H1 (cell line): ENCODE results near the genes NCAPD2, PTMS and GNB3.

DNA sequence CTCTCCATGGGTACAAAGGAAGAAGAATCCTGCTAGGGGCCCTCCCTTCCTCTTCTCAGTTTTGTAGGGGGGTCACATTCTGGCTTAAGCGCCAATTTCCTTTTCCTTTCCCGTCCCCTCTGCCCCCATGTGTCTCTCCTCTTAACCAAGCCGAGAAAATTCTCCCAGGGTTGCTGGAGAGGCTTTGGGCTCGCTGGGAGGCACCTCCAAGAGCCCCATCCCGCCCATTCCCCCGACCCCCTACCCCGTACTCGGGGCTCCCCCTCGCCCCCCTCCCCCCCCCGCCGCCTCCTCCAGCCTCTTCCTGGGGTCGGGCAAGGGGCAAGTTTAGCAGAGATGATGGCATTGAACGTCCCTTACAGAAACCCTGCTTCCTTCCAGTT, 13.5 kb downstream of the PLEKHG6 start:
- RRBS, result no CpG with 5 or more reads among the region's 13 CpGs
CAGE:
- cytosol, long polyA plus RNA, result no peak
- long polyA plus RNA, result no peak
- nucleus, long polyA plus RNA, result no peak

DNA sequence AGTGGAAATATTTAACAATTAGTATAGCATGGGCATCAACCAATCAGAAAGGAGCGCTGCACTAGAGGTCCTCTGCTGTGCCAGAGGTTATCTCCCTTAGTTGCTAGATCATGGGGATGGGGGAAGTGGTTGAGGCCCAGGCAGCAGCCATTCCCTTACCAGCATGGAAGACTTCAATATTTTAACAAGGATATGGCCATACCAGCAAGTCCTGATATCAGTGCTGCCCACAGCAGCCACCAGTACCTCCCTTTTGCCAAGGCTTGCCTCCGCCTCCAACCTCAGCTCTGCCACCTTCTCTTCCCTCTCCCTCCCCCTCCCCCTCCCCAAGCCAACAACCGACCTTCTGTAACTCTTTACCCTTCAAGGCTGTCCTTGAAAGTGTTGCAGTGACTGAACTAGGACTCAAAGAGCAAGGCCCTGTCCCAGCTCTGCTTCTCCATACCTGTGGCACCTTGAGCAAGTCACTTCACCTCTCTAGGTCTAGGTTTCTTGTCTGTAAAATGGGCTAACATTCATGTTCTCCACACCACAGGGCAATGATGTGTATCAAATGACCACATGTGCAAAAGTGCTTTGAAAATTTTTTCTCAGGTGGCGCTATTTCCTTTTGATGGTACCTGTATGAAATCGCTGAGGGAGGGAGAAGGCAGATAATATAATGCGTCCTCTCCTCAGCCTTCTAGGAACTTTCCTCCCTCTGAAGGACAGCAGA, 14.5 kb downstream of the PLEKHG6 start:
- RRBS, result no CpG with 5 or more reads among the region's 6 CpGs
CAGE:
- cytosol, long polyA plus RNA, result no peak
- long polyA plus RNA, result no peak
- nucleus, long polyA plus RNA, result no peak

- RRBS, result 6% methylated on average over 20 of the region's 78 CpGs
CAGE:
- cytosol, long polyA plus RNA, result no peak
- long polyA plus RNA, result no peak
- nucleus, long polyA plus RNA, result no peak
Measured at GRCh38 chr12:6363172-6364341, 11.8 kb downstream of the SCNN1A start.

- RRBS, result no CpG with 5 or more reads among the region's 4 CpGs
CAGE:
- cytosol, long polyA plus RNA, result no peak
- long polyA plus RNA, result no peak
- nucleus, long polyA plus RNA, result no peak
Measured at GRCh38 chr12:6376947-6377261, 1.5 kb upstream of the SCNN1A start.

DNA sequence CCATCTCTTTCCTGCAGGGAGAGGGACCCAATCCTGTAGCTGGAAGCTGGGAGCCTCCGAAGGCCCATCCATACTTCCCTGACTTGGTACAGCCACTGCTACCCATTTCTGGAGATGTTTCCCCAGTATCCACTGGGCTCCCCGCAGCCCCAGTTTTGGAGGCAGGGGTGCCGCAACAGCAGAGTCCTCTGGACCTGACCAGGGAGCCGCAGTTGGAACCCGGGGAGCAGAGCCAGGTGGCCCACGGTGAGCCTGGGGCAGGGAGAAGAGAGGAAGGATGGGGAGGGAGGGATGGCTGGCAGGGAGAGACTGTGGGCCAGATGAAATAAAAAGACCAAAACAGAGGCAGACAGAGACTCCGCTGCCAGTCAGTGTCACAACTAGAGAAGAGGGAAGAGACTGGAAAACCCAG, 6.1 kb downstream of the LTBR start:
- RRBS, result no CpG with 5 or more reads among the region's 7 CpGs
CAGE:
- cytosol, long polyA plus RNA, result no peak
- long polyA plus RNA, result no peak
- nucleus, long polyA plus RNA, result no peak

- RRBS, result no CpG with 5 or more reads among the region's 21 CpGs
CAGE:
- cytosol, long polyA plus RNA, result no peak
- long polyA plus RNA, result no peak
- nucleus, long polyA plus RNA, result no peak
Measured at GRCh38 chr12:6429889-6431106, 14.5 kb upstream of the CD27 start.

GRCh38 chr12:6464492-6464986, 5.9 kb downstream of the VAMP1 start:
- RRBS, result no CpG with 5 or more reads among the region's 9 CpGs
CAGE:
- cytosol, long polyA plus RNA, result no peak
- long polyA plus RNA, result no peak
- nucleus, long polyA plus RNA, result no peak

- RRBS, result under 1% methylated on average over 14 of the region's 60 CpGs
CAGE:
- cytosol, long polyA plus RNA, result start-site peak on the minus strand at chr12:6493795-6493845, 1,041 reads; start-site peak on the plus strand at chr12:6493994-6494004, 83 reads; start-site peak on the plus strand at chr12:6494082-6494138, 160 reads
- long polyA plus RNA, result start-site peak on the minus strand at chr12:6493798-6493845, 595 and 332 reads in 2 replicates; start-site peak on the plus strand at chr12:6493960-6494007, 40 and 35 reads in 2 replicates; start-site peak on the plus strand at chr12:6494082-6494133, 148 and 133 reads in 2 replicates
- nucleus, long polyA plus RNA, result start-site peak on the minus strand at chr12:6493798-6493828, 567 reads; start-site peak on the plus strand at chr12:6494080-6494133, 230 reads
Measured at GRCh38 chr12:6493504-6494419, at the start of gene NCAPD2. NCAPD2 (plus strand) TSS chr12:6494102.

DNA sequence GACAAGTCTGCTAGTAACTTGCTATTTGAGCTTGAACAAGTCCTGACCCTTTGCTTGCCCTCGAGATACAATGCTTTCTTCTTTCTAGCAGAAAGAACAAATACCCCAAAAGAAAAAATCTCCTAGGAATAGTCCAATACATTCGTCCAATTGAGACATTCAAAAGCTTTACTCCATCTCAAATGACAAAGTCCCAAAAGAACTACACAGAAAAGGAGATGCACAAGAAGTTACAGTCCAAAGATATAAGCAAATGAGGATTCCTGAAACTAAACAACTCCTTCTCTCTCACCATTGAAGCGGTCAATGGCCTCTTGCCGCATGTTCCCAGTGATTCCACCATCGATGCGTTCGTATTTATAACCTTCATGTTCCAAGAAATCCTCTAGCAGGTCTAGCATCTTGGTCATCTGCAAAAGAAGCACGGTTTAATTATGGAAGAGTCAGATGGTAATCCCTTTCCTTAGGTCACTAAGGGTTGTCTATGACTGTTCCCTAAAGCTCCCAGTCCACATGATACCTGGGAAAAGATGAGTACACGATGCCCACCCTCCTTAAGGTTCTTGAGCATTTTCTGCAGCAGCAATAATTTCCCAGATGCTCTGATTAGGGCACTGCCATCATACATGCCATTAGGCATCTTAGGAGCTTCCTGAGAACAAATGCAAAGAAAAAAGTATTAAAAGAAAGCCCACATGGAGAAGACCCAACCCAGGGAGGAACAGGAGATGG, 15.8 kb downstream of the CHD4 start:
- RRBS, result no CpG with 5 or more reads among the region's 9 CpGs
CAGE:
- cytosol, long polyA plus RNA, result start-site peak on the minus strand centred at position 321 of the sequence, 18 bp wide, 56 reads; start-site peak on the minus strand centred at position 551 of the sequence, 11 bp wide, 209 reads
- long polyA plus RNA, result start-site peak on the minus strand centred at position 344 of the sequence, 64 bp wide, 100 and 143 reads in 2 replicates; start-site peak on the minus strand centred at position 548 of the sequence, 16 bp wide, 118 and 95 reads in 2 replicates
- nucleus, long polyA plus RNA, result start-site peak on the minus strand centred at position 552 of the sequence, 12 bp wide, 140 reads

GRCh38 chr12:6593440-6593639, 13.8 kb downstream of the CHD4 start:
- RRBS, result no CpG with 5 or more reads among the region's 6 CpGs
CAGE:
- cytosol, long polyA plus RNA, result no peak
- long polyA plus RNA, result no peak
- nucleus, long polyA plus RNA, result no peak

- RRBS, result no CpG with 5 or more reads among the region's 3 CpGs
CAGE:
- cytosol, long polyA plus RNA, result no peak
- long polyA plus RNA, result no peak
- nucleus, long polyA plus RNA, result no peak
Measured at GRCh38 chr12:6611980-6612105, 4.7 kb upstream of the CHD4 start.

- RRBS, result no CpG with 5 or more reads among the region's 11 CpGs
CAGE:
- cytosol, long polyA plus RNA, result no peak
- long polyA plus RNA, result no peak
- nucleus, long polyA plus RNA, result no peak
Measured at GRCh38 chr12:6703472-6704028, 2.9 kb upstream of the PIANP start.

- RRBS, result no CpG with 5 or more reads among the region's 5 CpGs
CAGE:
- cytosol, long polyA plus RNA, result no peak
- long polyA plus RNA, result no peak
- nucleus, long polyA plus RNA, result no peak
Measured at GRCh38 chr12:6764909-6765372, 1.2 kb upstream of the PTMS start.

- RRBS, result no CpG with 5 or more reads among the region's 15 CpGs
CAGE:
- cytosol, long polyA plus RNA, result no peak
- long polyA plus RNA, result no peak
- nucleus, long polyA plus RNA, result no peak
Measured at GRCh38 chr12:6765373-6765981, 686 bp upstream of the PTMS start.

DNA sequence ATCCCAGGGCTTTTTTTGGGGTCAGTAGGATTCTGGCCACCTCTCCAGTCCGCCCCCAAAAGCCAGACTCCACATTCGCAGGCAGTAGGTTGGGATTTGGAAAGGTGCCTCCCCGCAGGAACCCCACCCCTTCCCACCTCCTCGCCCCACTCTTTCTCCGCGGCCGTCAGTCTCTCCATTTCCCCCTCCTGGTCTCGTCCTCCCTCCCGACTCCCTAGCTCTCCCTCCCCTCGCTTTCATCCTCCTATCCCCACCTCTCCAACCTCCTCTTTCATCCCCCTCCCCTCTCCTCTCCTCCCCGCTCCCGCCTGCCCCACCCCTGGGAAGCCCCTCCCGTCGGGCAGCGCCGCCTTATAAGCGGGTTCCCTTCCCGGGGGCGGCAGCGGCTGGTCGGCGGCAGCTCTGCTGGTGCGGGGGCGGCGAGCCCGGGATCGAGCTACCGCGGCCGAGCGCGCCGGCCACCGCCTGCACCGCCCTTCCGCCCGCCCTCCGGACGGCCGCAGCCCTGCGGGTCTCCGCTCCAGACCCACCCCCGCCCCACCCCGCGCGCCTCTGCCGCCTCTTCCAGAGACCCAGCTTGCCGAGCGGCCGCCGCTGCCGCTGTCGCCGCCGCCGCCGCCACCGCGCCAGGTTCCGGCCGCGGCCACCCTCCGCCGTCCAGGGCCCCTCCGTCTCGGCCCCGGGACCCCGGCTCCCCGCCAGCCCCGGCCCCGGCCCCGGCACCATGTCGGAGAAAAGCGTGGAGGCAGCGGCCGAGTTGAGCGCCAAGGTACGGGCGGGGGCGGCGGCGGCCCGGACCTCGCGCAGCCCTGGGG, at the start of gene PTMS:
PTMS (plus strand) TSS at position 382 of the 815 bp plus-strand sequence.
- RRBS, result 1% methylated on average over 34 of the region's 85 CpGs
CAGE:
- cytosol, long polyA plus RNA, result start-site peak on the plus strand centred at position 173 of the sequence, 74 bp wide, 542 reads; start-site peak on the plus strand centred at position 353 of the sequence, 62 bp wide, 808 reads; start-site peak on the plus strand centred at position 569 of the sequence, 9 bp wide, 73 reads; start-site peak on the plus strand centred at position 742 of the sequence, 37 bp wide, 176 reads
- long polyA plus RNA, result start-site peak on the plus strand centred at position 487 of the sequence, 556 bp wide, 698 and 1,036 reads in 2 replicates
- nucleus, long polyA plus RNA, result start-site peak on the plus strand centred at position 176 of the sequence, 80 bp wide, 292 reads; start-site peak on the minus strand centred at position 243 of the sequence, 73 bp wide, 7 reads; start-site peak on the plus strand centred at position 331 of the sequence, 25 bp wide, 26 reads; start-site peak on the plus strand centred at position 558 of the sequence, 22 bp wide, 47 reads; start-site peak on the plus strand centred at position 738 of the sequence, 29 bp wide, 65 reads

- RRBS, result no CpG with 5 or more reads among the region's 7 CpGs
CAGE:
- cytosol, long polyA plus RNA, result no peak
- long polyA plus RNA, result no peak
- nucleus, long polyA plus RNA, result no peak
Measured at GRCh38 chr12:6775737-6776107, 3.4 kb downstream of the LAG3 start.

GRCh38 chr12:6825064-6826074, 2.8 kb upstream of the P3H3 start:
- RRBS, result no CpG with 5 or more reads among the region's 29 CpGs
CAGE:
- cytosol, long polyA plus RNA, result no peak
- long polyA plus RNA, result no peak
- nucleus, long polyA plus RNA, result no peak

DNA sequence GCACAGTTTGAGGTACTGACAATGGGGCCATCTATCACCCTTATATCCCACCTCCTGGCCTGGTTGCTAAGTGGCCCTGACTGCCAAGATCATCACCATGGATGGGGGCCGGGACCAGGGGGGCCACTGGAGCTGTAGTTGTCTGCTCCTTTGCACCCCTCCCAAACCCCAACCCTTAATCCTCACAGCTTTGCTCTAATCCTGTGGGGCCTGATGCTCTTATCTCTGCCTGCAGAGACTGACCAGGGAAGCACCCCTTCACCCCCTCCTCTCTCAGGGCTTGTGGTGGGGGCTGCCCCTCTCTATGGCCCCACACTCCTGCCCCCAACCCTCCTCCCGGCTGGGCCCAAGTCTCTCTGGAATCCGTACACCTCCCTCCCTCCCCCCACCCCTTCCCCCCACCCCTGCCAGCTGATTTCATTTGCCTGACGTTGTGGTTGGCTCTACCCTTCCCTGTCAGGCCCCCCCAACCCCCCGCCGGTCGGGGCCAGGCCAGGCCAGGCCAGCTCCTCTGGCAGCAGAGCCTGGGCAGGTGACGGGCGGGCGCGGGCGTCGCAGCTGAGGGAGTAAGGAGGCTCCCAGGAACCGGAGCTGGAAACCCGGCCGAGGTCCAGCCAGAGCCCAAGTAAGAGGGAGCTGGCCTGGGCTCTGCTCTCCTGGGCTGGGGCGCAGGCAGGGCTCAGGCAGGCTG, at the start of gene GNB3:
GNB3 (plus strand) TSS at position 517 of the 691 bp plus-strand sequence.
- RRBS, result 80% methylated on average over 1 of the region's 17 CpGs
CAGE:
- cytosol, long polyA plus RNA, result no peak
- long polyA plus RNA, result no peak
- nucleus, long polyA plus RNA, result no peak

DNA sequence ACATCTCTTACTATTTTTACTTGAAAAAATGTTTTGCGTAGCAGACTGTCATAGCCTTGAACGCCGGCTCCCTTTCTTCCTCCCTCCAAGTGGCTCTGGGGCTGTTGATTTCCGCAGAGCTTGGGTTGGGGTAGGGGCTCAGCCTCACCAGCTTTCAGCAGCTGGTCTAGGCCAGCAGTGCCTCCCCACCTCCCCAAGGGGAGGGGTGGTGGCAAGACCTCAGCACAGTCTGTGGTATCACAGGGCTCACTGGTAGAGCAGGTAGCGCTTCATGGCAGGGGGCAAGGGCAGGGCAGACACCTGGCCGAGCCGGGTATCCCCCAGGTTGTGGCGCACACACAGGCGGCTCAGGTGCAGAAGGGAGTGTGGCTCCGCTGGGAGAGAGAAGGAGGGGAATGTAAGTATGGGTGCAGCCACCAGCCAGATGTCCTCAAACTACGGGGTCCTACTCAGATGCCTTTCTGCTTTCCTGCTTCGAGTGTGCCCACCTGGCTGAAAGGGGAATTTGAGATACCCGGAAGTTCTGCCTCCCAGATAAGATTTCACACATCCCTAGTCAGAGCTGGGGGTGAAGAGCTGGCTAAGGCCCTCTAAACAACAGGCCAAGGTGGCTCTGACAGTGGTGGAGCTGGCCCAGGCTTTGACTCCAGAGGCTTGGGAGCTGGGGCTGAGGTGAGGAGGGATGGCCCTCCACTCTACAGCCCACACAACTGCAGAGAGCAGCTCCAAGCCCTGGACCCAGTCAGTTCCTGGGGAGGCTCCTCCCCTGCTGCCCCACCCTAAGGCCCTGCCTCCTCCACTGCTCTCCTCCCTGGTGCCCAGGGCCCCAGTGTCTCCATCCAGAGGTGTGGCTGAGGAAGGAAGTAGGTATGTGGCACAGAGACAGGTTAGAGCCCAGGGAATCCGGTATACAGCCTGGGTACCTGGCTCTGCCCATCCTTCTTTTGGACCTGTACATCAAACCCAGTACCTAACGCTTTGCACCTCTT, 1.9 kb downstream of the SPSB2 start:
- RRBS, result no CpG with 5 or more reads among the region's 15 CpGs
CAGE:
- cytosol, long polyA plus RNA, result no peak
- long polyA plus RNA, result no peak
- nucleus, long polyA plus RNA, result no peak

- RRBS, result 0% methylated on average over 2 of the region's 38 CpGs
CAGE:
- cytosol, long polyA plus RNA, result no peak
- long polyA plus RNA, result no peak
- nucleus, long polyA plus RNA, result no peak
Measured at GRCh38 chr12:6871935-6873018, 826 bp downstream of the SPSB2 start.